Natural killer cell (primary cell): ENCODE results near the genes EPHB3, LIPH and SENP2.

GRCh38 chr3:184561046-184562205, at the start of gene EPHB3:
Gene EPHB3 (plus strand): TSS chr3:184561785.
- PRO-cap = unidirectional peak, plus-strand start at chr3:184561788

DNA sequence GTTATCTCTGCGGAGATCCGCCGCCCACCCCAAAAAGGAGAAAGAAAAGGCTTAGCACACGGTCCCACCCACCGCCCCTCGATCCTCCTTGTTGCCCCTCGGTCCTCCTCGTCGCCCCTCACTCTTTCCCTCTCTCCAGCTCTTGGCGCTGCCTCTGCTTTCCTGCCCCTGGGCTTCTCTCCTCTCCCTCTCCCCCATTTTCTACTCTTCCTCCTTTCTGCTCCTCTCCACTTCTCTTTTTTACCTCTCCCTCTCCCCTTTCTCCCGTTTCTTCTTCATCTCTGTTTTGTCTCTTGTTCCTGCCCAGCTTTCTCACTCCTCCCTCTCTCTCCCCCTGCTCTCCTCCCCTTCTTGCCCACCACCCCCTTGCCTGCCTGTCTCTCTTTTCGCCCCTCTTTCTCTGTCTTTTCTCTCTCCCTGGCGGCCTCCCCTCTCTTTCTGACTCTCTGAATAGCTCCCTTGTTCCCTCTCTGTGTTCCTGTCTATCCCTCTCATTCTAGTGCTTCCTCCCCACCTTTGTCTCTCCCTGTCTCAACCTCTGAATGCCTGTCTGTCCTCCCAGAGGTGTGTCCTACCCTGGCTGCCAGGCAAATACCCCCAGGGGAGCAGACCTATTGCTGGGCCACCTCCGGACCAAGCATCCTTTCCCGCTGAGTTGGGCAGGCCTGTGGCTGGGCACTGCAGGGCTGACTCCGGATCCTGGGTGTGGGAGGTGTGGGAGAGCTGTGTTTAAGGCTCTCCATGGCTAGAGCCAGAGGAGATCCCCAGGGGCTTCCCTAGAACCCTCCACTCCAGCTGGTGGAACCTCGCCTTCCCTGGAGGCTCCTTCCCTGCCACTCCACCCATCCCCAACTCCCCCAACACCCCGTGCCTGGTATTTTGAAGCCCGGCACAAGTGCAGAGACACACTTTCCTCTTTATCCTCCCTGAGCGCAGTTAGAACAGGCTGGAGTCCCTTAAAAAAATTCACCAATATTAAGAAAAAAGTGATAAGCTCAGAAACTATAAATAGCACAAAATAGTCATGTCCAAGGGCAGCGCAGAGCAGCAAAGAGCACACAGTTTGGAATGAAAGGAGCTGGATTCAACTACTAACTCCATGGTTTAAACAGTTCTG, 41.1 kb downstream of the EPHB3 start:
- PRO-cap = no peak

DNA sequence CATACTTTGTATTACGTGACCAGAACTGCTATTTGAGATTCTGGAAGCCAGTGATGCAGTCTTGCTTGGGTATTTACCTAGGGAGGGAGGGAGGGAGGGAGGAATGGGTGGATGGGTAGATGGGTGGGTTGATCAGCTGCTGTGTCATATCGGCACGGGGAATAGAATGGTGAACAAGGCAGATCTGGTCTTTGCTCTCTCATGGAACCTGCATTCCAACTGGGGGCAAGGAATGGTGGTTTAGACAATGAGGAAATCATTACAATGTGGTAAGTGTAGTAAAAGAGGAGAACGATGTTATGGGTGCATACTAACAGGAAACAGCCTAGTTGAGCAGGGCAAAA, 5.2 kb downstream of the VPS8 start:
- PRO-cap = no peak

DNA sequence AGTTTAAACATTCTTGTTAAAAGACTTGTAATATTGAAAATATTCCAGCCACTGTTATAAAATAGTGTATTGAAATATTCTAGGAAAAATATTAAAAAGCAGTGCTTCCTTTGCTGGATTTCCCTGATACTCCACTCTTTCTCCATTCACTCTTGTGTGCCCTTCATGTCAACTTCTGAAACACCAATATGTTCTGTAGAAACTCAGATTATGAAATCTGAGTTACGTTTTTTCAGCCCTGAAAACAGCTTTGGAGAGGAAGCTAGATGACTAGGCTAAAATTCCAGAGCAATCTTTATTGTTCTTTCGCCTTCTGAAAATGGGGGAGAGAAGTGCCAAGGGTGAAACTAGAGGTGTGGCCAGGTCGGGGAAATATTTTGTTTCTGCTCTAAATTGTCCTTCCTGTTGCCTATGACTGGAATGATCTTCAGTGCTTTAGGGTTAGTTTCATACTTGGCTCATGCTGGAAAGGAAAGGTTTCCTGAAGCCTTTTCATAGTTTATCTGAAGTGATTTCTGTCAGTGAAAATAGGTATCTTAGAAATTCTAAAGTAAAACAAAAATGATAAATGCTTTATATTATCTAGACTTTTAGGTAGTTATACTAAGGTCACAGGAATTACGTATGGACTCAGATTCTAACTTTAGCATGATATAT, 45.9 kb upstream of the MAP3K13 start:
- PRO-cap = no peak

DNA sequence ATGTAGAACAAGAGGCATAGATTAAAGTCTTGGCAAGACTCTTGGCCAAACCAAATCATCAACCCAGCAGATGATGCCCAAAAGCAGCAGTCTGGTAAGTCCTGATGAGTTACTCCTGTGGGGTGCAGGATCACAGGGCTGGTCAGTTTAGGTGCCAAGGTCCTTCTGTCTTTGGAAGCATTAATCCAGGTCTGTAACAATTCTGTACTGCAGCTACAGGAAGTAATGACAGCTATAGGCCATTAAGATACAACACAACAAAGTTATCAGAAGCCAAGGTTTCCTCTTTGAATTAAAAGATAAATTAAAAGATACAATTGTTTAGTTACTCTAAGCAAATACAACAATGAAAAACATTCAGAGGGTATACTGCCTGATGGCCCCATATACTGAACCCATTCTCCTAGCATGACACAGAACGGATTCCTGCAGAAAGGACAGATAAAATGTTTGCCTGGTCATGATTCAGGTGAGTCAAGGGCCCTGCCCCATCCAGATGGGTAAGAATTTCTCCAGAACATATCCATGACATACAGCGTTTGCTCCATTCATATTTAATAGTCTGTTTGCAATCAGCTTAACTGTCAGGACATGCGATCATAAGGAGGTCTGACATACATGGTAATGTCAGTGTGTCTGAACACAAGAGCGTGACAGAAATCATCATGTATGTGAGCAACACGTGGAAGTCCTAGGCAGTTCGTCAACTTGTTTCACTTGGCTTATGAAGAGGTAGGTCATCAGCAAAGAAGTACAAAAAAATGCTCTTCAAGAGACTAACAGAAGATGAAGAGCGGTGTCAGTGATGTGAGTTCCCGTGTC, 8.7 kb downstream of the TMEM41A start:
- PRO-cap = no peak

DNA sequence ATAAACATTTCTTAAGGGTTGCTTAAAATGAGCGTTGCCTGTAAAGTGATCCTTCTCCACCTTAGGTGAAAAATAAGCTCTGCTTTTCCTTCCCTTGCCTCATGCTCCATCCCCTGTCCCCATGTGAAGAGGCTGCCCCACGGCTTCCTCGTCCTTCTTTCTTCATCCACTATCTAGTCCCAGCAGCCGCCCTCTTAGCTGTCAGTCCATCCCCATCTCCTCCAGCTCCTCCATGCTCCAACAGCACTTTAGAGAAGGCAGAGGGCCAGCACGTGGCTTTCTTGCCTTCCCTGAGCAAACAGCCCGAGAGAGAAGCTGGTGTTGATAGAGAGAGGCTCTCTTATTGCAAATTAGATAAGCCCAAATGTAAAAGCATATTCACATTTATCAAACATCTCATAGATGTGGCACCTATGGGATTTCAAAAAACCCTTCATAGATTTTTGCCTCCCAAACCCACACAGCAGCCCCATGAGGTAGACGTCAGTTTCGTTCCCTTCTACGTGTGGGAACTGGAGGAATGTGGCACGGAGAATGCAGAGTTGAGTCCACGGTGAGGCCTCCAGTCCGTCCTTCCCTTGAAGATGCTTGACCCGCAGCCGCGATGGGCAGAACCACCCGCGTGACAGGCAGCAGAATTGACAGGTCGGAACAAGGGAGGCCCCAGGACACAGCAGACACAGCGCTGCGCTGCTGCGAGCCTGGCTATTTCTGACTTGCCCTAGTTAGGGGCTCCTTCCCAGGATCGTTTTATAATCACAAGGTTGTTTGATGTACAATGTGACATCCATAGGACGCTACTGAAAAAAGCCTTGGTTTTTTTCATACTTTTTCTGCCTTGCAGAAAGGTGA, 9.3 kb upstream of the TMEM41A start:
- PRO-cap = no peak

DNA sequence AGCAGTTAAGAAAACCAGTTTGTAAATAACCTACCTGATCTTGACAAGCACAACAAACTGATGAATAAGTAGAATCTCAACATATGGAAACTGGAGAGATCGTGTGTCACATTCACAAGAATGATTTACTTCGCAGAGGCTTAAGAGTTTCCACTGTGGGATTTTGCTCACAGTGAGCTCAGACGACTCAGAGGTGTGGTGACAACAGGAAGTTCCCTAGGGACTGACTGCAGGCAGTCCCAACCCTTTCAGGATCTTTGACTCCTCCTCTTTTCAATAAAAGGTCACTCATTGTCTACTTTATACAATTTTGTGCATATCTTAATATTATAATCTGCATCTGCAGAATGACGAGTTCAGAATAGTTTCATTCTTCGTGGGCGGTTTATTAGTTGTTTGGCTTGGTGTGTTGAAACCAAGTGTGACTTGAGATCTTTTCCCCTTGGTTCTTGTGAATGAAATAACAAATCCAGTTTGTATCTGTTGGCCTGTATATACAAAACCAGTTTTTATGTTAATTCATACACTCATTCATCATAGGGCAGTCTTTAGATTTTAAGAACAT, at the start of gene LIPH:
Gene LIPH, minus strand, starts transcription at position 200 of the 565 bp plus-strand sequence.
- PRO-cap = no peak

DNA sequence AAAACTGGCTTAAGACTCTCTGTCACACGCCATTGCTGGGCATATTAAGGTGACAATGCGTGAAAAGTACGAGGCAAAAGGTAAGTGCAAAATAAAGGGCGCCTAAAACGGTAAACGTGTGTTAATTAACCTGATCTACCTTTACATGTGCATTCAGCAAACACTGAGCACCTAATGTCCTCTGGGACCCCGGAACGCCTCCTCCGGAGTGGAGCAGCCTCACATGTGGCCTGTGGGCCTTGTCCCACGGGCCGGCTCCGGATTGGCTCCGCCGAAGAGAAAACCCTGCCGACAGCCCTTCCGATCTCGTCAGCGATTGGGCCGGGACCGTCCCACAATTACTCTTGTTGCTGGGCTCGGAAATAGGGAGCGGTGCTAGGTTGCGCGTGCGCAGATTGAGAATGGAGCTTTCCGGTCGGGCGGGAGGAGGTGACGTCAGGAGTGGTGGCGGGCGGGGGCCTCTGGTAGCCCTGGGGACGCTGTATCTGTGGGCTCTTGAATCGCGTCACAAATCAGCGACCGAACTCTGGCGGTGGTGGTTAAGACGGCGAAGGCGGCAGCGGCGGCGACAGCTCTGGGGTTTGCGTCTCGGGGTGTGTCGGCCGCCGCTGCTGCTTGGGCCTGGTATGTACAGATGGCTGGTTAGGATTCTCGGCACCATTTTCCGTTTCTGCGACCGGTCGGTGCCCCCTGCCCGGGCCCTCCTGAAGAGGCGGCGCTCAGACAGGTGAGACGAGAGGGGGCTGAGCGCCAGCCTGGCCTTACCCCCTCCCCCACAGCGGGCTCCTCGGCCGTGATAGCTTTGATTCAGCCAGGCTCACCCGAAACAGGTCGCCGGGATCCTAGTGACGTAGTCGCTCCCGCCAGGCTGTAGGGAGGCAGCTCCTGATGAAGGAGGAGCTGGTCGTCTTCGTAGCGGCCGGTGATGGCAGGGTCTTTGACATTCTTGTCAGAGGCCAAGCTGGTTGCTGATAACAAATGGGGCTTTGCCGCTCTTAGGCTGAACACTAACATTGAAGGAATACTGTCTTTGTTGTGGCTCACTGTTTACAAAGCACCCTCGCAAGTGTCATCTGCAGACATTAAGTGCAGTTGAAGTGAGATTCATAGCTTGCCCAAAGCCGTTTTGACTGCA, at the start of gene SENP2:
Gene SENP2, plus strand, starts transcription at position 508 of the 1,135 bp plus-strand sequence.
- PRO-cap = bidirectional peak, plus-strand start at position 627 of the sequence, minus-strand start at position 215 of the sequence; unidirectional peak, minus-strand start at position 1,088 of the sequence

- PRO-cap = no peak
Measured at GRCh38 chr3:185716615-185717555, 108.0 kb downstream of the IGF2BP2 start.

DNA sequence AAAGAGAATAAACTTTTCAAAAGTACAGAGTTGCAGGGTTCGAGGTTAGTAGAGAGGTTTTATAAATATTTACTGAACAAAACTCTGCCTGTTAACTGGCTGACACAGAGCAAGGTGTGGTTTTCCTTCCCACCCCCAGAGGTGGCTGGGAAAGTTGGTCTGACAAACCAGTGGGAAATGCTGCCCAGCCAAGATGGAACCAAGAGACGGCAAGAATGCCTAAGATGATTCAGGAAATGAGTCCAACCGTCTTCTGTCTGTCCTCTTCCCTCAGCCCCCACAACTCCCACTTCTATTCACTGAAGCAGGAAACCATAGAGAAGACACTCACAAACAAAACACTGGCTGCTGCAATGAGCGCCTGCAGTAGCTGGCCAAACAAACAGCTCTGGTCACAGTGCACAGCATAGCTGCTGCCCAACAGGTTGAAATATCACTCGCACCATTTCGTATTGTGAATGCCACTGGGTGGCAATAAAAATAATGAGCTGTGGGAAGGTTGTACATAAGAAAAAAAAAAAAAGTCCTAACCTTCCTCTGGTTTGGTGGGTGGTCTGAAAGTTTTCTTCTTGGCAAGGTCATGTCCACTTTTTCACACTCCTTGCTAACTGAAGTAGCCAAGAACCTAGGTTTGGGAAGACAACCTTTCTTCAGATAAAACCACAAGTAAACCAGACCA, 79.3 kb downstream of the IGF2BP2 start:
- PRO-cap = no peak

DNA sequence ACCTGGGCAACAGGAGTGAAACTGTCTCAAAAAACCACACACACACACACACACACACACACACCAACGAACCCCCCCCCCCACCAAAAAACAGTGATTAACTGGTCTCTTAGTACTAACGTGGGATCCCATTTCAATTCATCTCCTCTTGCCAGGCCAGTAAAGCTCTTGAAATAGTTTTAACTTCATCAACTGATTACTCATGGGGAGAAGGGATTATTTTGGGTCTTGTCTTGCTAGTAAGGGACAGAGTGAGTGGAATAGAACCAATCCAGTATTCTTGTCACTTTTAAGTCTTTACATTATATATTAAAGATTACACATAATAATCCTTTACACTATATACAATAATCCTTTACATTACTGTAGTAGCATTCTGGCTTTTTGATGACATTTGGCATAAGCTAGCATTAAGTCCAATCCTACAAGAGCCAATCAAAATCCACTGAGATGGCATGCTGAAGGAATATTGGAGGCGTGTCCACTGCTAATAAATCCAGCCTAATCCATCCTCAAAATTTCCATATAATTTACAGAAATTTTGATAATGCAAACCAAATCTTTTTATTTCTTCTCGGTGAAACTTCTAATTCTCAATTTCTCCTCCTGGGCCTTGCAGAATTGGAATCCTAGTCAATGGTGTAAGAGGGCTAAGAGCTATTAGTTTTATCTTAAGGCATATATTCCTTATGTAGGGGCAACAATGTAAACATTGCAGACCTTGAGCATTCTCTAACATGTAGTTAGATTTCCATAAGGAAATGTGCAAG, 23.3 kb downstream of the TRA2B start:
- PRO-cap = no peak

GRCh38 chr3:185915712-185916658, 21.8 kb downstream of the TRA2B start:
- PRO-cap = no peak

DNA sequence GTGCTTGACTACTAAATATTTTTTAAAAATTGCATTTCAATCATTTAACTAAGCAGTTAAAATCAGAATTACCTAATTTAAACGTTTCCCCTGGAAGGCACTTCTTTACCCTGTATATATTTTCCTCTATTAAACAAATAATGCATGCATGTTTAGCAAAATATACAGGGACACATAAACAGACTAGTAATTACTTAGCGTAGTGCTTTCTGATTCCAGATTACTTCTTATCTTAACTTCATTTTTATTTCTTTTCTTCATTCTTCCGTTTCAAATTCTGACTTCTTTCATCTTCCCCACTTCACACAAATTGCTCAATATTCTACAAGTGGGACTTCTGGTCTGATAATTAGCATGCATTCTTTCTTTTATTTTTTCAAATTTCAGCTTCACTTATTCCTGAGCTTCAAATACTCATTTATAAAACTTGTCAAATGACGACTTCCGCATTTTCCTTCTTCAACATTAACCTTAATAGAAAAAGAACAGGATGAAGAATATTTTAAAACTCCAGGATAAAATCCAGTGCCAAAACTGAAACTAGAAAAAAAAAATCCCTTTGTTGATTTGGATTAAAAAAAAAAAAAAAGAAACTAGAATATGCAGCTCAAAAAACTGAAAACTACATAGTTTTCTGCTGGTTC, 6.3 kb downstream of the TRA2B start:
- PRO-cap = no peak

DNA sequence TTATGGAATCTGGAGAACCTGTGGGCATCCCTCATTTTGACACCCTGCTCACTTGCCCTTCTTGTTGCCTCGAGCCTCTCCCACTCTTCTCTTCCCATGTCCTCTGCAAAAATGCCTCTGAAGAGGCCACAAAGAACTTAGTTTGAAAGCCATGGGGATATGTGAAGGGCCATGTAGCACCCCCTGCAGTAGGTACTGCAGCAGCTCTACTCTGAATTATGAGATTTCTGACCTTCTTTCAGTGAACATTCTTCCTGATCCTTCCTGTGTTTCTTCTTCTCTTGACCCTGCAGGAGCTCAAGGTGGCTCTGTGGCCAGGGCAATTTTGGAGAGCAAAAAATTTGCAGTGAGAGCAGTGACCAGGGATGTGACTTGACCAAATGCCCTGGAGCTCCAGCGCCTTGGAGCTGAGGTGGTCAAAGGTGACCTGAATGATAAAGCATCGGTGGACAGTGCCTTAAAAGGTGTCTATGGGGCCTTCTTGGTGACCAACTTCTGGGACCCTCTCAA, 30.4 kb upstream of the TRA2B start:
- PRO-cap = no peak

DNA sequence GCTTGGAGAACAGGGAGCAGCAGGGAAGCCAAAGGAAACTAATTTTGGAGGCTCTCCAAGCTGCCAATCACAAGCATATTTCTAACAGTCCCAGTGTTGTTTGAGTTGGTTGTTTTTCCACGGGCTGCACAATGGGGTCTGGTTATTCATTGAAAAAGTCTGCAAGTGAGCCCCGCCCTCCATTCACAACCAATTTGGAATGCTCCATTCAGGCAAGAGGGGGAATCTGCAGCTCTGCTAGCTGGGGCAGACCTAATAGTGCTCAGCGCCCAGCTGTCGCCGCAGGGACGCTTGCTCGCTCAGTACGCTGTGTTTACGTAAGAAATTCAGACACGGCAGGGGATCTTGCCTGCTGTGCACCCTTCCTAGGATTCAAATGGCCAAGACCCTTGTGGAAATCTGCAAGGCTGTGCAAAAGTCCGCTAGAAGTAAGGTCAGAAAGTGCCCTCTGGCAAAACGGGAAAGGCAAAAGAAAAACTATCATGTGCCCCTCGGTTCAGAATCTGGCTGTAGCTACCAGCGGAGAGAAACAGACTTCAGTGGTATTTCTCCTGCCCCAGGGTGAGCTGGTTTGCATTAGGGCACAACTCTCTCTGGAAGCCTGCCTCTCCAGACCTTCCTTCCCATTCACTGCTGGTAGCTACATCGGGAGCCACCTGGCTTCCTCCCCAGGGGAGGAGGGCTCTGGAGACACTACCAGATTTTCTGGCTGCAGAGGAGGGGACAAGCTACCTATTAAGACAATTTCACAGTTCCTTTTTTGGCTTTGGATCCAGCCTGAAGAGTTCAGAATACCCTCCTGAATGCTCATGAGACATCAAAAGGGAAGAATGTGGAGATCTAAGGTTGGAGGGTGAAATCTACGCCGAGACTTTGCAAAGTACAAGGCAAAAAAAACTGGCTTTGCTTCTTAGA, 10.9 kb downstream of the ETV5 start:
- PRO-cap = no peak

- PRO-cap = no peak
Measured at GRCh38 chr3:186259548-186259995, 102.5 kb downstream of the DGKG start.

- PRO-cap = no peak
Measured at GRCh38 chr3:186567699-186568168, 595 bp upstream of the TBCCD1 start.

DNA sequence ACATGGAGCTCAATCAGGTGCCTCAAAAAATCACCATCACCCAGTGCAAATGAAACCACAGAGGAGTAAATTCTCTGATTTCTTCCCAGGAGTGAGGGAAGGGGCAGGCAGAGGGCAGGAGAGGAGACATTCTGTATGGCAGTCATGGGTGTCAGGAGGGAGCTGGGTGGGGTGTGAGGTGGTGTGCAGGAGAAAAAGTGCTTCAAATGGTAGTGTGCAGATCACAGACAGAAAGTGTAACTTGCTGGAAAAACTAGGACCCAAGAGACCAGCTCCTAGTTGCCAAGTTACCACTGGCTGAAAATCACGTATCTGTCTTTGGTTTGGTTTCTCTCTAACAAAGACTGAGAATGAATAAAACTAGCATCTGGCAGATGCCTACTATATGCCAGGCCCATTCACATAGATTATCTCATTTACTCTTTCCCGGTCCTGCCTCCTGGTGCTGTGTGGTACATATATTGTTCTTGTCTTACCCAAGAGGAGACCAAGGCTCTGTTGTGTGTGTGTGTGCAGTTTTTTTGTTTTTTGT, 599 bp downstream of the AHSG start:
- PRO-cap = no peak

- PRO-cap = no peak
Measured at GRCh38 chr3:186786113-186786799, 2.9 kb downstream of the EIF4A2 start.

- PRO-cap = no peak
Measured at GRCh38 chr3:186808797-186809158, 2.5 kb upstream of the RFC4 start.